Diencephalon (tissue), 2 donors: ENCODE measurements around a stretch of chr15.

GRCh38 chr15:51036885-51037979 lies 57.5 kb downstream of the TNFAIP8L3 start:
- RAMPAGE, long total RNA, result no peak

- RAMPAGE, long total RNA, result no peak
Measured at GRCh38 chr15:51318848-51319451, 19.4 kb downstream of the CYP19A1 start.

DNA sequence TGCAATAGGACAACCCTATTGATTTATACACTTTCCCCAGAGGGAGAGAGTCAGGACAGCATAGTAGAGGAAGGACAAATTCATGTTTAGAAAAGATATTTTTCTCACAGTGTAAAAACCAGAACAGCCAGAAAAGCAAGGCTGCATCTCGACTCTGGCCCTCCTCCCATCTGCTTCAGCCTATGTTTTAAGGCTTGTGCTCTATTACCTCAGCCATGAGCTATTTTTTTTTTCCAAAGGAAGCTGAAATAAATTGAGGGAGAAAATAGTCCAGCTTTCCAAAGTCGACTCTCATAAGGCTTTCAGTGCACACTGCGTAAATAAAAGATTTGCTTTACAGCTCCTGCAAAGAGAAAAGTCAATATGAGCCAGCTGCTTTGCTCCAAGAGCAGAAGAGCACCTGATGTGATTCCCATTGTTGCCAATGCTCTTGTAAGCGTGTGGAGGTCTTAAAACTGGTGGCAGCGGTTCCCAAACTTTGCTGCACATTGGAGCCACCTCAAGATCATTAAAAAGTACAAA lies 26.7 kb downstream of the SCG3 start:
- RAMPAGE, long total RNA, result no peak

DNA sequence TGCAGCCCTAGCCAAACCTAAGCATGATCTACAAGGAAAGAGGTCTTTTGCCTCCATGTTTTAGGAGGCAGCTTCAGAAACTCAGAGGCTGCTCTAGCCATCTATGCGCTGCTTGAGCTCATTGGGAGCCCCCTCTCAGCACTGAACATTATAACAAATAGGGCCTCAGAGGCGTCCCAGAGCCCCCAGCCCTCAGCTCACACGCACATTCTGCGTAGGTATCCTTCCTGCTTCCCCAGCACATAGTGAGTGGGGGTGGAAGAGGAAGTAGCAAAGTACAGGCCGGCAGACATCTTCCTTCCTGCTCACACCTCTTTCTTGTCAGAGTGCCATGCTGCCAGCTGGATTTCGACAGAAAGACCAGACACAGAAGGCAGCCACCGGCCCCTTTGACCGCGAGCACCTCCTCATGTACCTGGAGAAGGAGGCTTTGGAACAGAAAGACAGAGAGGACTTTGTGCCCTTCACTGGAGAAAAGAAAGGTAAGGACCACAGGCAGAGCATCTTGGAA lies 16.6 kb downstream of the TMOD2 start:
- RAMPAGE, long total RNA, result no peak

GRCh38 chr15:51981576-51981837 lies 9.9 kb upstream of the LEO1 start:
- RAMPAGE, long total RNA, result no peak

DNA sequence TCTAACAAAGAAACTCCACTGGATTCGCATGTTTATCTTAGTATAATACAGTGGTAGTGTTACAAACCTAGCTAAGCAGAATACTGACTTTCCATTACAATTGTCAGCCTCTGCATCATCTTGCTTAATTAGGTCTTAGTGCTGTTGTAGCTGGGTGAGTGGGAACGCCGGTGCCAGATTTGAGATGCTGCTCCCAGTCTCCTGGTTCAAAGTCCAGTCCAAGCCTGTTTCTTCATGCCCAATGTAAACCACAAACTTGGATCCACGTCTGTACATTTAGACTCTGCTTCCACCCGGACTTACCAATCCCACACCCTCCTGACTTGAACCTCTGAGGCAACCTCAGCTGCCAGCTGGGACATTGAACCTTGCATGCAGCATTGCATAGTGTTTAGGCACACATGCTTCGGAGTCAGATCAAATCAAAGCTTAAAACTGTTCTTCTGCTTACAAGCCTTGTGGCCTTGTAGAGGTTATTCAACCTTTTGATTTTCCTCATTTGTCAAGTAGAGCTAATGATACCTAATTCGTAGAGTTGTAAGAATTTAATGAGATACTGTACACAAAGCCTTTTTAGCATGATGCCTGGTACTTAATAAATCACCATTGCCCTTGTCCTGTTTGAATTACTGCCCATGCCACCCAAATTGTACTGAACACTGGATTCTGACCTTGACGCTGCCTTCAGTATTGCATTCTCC lies 42.9 kb downstream of the BCL2L10 start:
- RAMPAGE, long total RNA, result no peak

GRCh38 chr15:52071223-52071953 lies 41.2 kb downstream of the BCL2L10 start:
- RAMPAGE, long total RNA, result no peak

DNA sequence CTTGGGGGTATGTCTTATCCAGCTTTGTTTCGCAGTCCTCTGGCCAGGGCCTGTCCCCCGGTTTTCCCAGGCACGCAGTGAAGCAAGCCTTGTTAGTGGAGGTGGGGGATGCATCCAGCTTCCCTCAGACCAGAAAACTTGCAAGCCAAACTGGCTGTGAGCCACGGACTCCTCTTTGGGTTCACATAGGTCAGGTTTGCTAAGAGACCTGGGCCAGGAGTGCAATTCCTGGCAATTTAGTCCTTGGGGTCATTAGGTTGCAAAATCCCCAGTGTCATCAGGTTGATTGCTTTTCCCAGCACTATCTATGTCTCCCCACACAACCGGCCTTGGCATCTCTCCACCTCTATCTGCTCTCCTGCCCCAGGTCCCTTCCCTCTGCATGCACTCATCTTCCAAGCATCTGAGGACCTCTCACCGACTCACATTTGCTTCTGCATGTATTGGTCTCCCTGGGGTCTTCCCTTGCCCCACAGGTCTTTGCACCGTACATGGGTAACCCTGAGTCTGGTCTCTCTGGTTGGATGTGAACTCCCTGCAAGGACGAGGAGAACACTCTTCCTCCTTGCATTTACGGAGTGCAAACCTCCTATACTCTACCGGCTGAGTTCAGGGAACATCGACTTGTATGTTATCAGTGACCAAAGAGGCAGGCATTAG lies 34.2 kb downstream of the BCL2L10 start:
- RAMPAGE, long total RNA, result no peak

DNA sequence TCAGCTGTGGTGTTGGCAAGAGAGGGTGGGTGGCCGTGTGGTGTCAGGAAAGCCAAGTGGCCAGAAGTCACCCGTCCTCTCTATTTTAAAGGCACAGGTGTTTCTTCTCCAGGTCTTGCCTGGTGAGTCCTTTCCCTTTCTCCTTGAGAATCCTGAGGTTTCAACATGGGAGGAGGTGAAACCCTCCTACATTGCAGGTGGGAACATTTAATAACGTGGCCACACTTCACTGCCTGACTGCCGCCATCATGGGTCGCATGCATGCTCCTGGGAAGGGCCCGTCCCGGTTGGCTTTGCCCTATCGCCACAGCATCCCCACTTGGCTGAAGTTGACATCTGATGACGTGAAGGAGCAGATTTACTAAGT lies 17.5 kb downstream of the BCL2L10 start:
- RAMPAGE, long total RNA, result no peak

DNA sequence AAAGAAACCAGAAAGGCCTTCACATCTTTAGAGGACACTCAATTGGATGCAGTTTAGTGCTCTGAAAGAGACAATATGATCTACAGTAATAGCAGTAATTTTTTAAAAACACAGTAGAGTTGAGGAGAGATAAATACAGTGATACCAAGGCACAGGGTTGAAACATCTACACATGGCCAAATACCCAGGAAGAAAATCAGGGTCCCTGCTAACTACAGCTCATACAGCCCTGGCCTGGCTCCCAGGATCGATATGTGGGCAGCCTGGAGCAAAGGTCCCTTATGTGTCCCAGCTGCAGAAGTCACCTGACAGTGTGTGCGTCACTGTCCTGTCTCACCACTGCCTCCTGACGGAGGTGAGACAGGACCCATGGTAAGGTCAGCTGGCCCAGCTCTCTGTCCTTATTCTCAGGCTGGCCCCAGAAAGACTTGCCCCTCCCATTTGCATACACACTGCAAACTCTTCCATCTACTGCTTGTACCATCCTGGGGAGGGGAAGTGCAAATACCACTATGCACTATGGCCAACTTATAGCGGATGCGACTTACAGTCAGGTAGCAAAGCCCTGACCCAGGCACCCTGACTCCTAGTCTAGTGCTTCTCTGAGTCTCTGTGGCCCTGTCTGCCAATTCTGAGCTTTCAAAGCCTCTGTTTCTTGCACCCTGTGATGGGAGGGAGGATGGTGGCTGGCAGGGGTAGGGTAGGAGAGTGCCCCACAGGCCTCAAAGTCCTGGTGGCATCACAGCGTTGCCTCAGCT lies 22.0 kb upstream of the BCL2L10 start:
- RAMPAGE, long total RNA, result no peak

DNA sequence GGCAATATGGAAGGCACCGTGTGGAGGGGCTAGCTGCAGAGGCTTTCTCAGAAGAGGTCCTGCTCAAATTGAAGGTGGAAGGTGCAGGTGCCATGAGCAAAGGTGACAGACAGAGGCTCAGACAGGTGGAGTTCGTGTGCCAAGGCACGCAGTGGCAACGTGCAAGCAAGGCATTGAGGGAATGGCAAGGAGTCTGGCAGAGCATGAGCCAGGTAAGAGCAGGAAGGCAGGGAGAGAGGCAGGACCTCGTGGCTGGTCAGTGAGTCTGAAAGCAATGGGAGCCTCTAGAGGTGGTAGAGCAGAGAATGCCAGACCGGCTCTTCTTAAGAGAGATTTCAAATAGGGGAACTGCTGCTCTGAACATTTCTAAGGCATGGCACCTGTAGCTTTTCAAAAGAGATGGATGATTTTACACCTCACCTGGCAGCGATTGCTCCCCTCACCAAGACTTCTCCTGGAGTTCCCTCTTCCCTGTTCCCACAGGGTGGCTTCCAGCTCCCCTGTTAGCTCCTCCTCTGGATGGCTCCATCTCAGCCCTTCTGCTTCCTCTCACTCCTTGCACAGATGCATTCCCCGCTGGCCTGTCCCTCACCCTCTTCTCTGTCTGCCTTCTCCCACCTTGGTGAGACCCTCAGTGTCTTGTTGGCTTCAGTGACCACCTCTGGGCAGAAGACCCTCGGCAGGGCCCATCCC lies 2.7 kb downstream of the MYO5C start:
- RAMPAGE, long total RNA, result no peak

GRCh38 chr15:52529106-52529582 lies 464 bp upstream of the MYO5A start:
- RAMPAGE, long total RNA, result no peak

DNA sequence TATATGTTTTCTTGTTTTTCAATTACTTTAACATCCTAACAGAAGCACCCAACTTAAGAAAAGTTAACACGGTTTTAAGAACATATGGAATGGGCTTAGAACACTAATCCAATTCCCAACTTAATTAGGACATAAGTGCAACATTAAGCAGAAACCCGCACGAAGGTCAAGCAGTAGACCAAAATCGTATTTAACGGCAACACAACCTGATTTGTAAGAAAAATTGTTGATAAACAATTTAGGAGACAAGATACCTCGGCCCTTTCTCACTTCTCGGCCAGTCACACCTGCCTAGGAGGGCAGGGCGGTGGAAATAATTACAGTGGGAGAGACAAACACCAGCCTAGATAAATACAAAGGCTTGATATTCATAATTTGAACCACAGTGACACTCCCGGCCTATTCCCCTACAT lies 1.1 kb downstream of the ARPP19 start:
- RAMPAGE, long total RNA, result no peak

GRCh38 chr15:52589390-52589867 lies 20.6 kb upstream of the ARPP19 start:
- RAMPAGE, long total RNA, result no peak

DNA sequence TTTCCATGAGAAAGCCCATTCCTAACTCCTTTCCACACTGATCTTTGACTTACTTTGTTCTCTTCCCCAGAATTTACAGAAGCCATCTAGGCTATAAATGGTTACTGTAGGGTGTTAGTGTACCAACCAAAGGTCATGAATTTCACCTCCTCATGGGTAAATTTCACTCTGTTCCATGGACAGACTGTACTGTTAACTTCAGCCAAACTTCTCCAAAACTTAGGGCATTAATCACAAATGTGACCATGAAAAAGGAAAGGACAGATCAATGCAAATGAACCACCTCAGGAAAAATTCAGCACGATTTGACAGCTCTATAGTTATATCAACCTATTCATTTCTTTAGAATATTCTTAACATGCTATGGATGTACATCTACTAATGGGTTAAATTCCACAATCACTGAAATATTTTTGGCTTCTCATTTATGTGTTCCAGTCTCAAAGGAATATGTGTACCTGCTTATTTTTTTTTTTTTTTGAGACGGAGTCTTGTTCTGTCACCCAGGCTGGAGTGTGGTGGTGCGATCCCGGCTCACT lies 54.8 kb downstream of the ATOSA start:
- RAMPAGE, long total RNA, result no peak

GRCh38 chr15:52680656-52681313 lies 1.6 kb upstream of the ATOSA start:
- RAMPAGE, long total RNA, result no peak

DNA sequence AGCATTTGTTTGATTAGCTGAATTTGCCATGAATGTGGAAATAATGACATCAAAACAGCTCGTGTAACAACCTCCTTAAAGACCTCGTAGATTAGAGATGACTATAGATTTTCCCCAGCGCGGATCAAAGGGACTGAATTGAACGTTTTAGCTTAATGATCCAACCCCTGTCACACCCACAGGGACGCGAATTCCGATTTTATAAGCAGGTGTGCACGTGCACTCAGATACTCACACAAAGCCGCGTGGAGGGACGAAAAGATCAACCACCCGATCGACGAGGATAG lies 7.2 kb downstream of the ONECUT1 start:
- RAMPAGE, long total RNA, result no peak

GRCh38 chr15:52785326-52786058 lies 4.6 kb downstream of the ONECUT1 start:
- RAMPAGE, long total RNA, result no peak

- RAMPAGE, long total RNA, result no peak
Measured at GRCh38 chr15:52790711-52791861, 950 bp upstream of the ONECUT1 start.

DNA sequence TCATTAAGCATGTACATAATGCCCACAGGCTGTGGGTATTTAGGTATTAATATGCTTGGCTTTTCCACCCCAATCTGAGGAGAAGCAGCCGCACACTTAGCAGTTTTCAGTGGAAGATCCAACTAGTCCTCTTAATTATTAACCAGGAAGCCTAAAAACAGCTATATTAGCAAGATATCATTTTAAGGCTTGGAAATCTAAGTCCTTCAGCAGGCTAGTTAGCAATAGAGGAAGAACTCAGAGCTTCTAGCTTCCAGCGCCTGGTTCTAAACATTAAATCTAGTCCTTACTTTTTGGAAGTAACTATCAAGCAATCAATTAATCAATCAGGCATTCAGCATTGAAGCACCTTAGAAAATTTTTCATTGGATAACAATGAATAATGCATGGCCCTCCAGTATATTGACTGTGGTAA lies 16.9 kb upstream of the ONECUT1 start:
- RAMPAGE, long total RNA, result no peak